Placental epithelial cell (primary cell): ENCODE measurements around a stretch of chr1.

GRCh38 chr1:19612857-19613667 is 16.3 kb downstream of the MICOS10 start:
- CAGE, long polyA plus RNA = no peak

- CAGE, long polyA plus RNA = no peak
Observed at GRCh38 chr1:19759368-19760177, 40.1 kb downstream of the TMCO4 start.

- CAGE, long polyA plus RNA = no peak
Observed at GRCh38 chr1:19798747-19799253, 916 bp downstream of the TMCO4 start.

- CAGE, long polyA plus RNA = no peak
Observed at GRCh38 chr1:19800365-19800640, 587 bp upstream of the TMCO4 start.

DNA sequence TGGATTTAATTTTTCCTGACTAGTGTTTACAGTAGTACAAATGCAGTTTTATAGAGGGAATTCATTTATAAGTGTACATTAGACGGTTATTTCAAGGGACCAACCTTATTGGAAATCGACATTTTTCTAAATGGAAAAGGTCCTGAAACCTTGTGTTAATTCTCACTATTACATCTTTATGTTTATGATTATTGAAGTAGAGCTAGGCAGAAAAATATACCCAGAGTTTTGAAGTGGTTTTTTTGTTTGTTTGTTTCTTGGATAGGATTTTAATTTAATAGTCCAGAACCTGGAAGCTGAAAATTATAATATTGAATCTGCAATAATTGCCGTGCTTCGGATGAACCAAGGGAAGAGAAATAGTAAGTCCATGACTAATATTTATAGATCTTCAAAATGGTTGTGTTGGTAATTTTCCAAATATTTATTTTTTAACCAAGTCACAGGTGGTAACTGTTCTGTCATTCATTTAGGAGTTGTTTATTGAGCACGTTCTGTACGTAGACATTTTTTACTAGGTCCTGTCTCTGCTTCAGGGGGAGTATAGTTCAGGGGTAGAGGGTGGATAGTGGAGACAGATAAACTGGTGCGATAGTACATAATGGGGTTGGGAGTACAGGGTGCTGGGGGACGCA is 18.7 kb downstream of the PLA2G2E start:
- CAGE, long polyA plus RNA = no peak

- CAGE, long polyA plus RNA = no peak
Observed at GRCh38 chr1:19907110-19907848, 16.1 kb downstream of the PLA2G2E start.

GRCh38 chr1:20178545-20179332 is 7.2 kb upstream of the UBXN10 start:
- CAGE, long polyA plus RNA = no peak

GRCh38 chr1:20186245-20186325 is 189 bp downstream of the UBXN10 start:
- CAGE, long polyA plus RNA = no peak

DNA sequence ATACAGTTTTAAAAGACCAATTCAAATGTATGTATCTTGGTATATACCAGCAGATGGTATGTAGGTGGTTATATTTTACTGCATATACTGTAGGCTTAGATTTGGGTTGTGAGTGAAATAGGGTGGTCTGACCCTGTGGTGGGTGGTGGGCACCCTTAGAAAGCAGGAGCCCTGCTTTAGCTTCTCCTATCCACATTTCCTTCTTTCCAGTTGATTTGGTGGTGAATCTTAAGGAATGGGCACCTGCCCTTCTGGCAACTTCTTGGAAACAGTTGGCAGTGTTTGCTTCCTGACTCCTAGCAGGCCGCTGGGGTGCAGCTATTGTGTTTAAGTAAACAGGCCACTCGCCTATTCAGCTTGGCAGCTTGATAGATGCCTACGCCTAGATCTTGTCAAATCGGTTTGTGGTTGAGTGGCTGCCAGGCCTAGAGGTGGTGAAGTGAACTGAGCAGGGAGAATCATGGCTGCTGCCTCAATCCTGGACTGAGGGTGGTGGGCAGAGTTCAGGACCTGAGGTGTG is 678 bp upstream of the PLA2G2C start:
- CAGE, long polyA plus RNA = no peak

DNA sequence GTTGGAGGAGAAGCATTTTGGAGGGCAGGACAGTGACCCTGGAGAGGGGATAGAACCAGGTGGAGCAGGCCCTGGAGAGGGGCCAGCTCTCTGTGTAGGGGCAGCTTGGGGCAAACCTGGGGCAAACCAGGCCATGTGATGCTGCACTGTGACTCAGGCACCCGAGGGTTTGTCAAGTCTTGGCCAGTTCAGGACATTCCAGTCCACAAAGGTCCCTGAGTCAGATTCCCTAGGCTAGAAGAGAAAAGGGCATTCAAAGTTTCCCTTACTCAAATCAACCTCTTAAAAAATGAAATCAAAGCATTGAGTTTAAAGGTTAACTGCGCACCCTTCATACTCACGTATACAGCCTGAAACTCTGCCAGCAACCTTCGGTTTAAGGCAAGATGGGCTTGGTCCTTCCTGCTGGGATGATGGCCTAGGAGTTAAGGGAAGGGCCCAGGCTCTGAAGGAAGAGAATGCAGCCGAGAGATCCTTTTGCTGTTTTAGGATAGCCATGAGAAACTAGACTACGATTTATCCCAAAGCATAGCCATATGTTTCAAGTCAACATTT is 25.3 kb upstream of the PLA2G2C start:
- CAGE, long polyA plus RNA = no peak

GRCh38 chr1:20242805-20243595 is 47.7 kb upstream of the VWA5B1 start:
- CAGE, long polyA plus RNA = no peak

- CAGE, long polyA plus RNA = no peak
Observed at GRCh38 chr1:20248863-20249345, 41.8 kb upstream of the VWA5B1 start.

DNA sequence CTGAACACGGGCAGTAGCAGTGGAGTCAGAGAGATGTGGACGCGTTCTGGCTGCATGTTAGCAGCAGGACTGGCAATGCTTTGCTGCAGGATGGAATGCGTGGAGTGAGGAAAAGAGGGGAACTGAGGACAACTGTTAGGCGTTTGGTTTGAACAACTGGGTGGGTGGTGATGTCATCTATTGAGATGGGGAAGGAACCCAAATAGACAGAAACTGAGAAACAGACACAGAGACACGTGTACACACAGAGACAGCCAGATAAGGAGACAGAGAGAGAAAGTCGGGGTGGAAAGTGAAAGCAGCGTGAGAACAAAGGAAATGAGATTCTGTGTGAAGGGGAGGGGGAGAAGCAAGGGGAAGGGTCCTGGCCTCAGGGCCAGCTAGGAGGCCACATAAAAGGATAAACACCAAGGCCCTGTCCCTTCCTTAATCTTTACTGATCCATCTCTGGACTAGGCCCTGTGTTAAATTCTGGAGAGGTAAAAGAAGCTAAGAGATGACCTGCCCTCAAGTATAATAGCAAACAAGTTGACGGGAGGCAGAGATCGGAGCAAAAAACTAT is 31.5 kb downstream of the VWA5B1 start:
- CAGE, long polyA plus RNA = no peak

DNA sequence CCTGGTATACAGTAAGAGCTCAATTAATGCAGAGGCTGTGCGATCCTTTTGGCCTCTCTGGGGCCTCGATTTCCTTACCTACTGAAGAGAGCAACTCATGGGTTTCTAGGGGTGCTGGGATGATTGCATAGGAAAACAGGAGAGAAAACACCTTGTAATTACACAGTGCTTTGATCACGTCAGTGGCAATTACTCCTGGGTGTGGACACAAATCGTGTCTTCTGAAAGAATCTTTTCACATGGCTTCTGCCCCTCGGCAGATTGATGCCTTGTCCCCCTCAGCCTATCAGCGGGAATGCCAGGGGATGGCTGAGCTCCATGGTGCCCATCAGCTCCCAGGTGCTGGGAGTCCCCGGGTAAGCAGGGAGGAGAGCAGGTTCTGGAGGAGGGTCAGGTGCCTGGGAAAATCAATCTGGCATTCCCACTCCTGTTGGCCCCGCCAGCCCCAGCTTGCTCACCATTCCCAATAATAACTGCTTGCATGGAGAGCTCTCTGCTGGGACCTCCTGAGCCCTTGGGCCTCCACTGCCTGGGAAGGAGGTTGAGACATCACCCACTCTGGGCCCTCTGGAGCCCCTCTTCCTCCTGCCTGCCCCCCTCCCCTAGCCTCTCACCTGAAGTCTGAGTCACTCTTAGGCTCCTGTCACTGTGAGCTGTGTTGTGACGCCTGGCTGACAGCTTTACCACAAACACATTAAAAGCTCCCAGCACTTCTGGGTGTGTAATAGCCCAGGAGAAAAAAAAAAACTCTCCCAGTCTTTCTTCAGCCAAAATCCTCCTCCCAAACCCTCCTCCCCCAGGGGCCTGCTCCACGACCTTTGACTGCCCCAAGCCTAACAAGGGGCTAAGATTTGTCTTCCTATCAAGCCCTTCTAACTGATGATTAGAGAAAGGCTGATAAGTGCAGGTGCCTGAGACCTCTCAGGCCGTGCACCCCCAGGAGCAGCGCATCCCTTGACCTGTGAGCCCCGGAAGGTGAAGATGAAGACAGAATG is 4.9 kb downstream of the CAMK2N1 start:
- CAGE, long polyA plus RNA = no peak

GRCh38 chr1:20493810-20494932 is 8.2 kb upstream of the CAMK2N1 start:
- CAGE, long polyA plus RNA = no peak

GRCh38 chr1:20500762-20501320 is 7.1 kb downstream of the MUL1 start:
- CAGE, long polyA plus RNA = no peak

DNA sequence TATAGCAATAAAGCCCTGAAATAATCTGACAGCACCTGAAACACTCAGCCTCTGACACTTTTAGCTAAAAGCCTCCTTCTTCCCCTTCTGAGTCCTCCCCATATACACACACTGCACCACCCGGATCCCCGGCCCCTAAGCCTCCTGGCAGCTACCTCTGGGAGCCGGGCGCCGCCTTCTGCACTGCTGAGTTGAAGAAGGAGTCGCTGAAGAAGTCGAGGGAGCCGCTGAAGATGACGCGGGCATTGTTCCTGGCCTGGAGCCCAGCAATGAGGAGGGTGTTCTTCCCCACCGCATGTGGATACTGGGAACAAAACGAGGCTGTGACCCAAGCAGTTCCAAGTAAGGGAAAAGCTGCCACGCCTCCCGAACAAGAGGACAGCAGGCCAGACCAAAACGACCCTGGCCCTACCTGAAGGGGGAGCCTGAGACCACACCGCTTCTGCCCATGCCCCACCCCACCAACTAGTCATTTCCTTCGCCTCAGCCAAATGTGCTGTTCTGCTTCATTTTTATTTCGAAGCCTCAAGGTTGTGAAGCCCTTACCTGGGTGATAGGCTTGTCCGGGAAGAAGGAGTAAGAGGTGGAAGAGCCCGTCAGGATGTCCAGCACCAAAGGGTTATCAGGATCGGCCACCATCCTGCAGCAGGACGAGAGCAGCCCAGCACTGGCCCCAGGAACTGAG is 7.0 kb downstream of the DDOST start:
- CAGE, long polyA plus RNA = no peak

GRCh38 chr1:20779593-20780086 is 7.5 kb downstream of the HP1BP3 start:
- CAGE, long polyA plus RNA = no peak

DNA sequence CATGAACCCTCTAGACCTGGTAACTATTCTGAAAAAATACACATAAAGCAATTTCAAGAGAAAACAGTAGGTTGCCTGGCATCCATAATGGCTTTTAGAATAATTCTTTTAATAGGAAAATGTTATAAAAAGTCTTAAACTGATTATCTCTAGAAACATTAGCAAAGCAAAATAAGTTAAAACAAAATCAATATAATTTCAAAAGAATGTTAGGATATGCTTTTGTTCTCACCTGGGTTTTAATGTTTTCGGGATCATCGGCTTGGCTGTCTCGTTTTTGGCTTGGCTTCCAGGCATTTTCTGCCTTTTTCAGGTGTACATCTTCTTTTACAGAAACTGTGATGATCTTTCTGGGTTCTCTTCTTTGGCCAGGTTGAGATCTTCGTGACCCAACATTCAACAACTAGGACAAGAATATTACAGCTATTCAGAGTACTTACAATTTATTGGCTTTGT is 98.9 kb upstream of the HP1BP3 start:
- CAGE, long polyA plus RNA = no peak

GRCh38 chr1:20929081-20929771 is 142.1 kb upstream of the HP1BP3 start:
- CAGE, long polyA plus RNA = no peak